Left lung (tissue), 1 donor: ENCODE results near the genes SLC37A3, NDUFB2, BRAF, TMEM178B and DENND11.

GRCh38 chr7:140107624-140108455 is 45.1 kb upstream of the PARP12 start:
- PRO-cap = no peak

DNA sequence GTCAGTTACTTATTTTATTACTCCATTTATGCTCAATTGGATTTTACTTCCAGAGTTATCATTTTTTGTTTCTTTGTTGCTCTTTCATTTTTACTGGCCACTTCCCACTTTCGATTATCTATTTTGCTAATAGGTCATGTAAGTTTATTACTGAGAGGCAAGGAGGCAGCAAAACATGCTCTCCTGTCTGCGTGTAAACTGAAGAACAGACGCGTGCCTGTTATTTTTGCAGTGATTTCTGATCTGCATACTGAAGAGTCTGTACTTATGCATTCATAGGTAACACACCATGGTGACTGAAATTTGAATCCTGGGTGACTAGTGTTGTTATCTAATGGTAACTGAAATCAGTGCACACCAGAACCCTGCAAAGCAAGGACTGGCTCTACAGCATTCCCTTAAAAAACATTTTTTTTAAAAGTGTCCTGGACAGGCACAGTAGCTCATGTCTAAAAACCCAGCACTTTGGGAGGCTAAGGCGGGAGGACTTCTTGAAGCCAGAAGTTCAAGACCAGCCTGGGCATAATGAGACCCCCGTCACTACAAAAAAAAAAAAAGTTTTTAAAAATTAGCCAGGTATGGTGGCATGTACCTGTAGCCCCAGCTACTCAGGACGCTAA is 22.9 kb downstream of the KDM7A start:
- PRO-cap = no peak

DNA sequence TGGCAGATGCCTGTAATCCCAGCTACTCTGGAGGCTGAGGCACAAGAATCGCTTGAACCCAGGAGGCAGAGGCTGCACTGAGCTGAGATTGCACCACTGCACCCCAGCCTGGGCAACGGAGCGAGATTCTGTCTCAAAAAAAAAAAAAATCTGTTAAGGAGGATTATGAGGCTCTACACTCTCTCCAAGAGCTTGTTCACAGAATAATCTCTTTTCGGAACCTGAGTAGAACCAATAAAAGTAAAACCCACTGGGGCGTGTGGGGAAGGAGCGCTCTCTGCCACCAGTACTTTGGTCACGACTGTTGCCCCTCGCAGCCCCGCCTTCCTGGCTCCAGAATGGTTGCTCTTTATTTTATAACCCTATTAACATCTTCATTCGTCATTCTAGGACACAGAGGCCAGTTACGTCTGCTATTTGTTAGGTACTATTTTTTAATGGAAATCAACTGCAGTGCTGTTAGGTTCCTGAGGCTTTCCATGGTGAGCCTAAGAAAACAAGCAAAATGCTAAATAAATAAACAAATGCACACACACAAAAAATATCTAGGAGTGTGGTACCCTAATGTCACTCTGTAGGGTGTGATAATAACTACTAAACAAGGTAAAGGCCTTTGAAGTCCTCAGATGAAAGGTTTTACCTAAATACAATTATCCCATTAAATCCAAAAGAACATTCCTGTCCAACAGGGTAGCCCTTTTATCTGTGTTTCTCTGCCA is 71.2 kb downstream of the SLC37A3 start:
- PRO-cap = no peak

GRCh38 chr7:140398329-140398867 is at the start of gene SLC37A3:
Gene SLC37A3 (minus strand): TSS chr7:140398530.
- PRO-cap = bidirectional peak, plus-strand start at chr7:140398610, minus-strand start at chr7:140398467

GRCh38 chr7:140507771-140508373 is 28.6 kb upstream of the MKRN1 start:
- PRO-cap = no peak

GRCh38 chr7:140525502-140526198 is 46.3 kb upstream of the MKRN1 start:
- PRO-cap = no peak

DNA sequence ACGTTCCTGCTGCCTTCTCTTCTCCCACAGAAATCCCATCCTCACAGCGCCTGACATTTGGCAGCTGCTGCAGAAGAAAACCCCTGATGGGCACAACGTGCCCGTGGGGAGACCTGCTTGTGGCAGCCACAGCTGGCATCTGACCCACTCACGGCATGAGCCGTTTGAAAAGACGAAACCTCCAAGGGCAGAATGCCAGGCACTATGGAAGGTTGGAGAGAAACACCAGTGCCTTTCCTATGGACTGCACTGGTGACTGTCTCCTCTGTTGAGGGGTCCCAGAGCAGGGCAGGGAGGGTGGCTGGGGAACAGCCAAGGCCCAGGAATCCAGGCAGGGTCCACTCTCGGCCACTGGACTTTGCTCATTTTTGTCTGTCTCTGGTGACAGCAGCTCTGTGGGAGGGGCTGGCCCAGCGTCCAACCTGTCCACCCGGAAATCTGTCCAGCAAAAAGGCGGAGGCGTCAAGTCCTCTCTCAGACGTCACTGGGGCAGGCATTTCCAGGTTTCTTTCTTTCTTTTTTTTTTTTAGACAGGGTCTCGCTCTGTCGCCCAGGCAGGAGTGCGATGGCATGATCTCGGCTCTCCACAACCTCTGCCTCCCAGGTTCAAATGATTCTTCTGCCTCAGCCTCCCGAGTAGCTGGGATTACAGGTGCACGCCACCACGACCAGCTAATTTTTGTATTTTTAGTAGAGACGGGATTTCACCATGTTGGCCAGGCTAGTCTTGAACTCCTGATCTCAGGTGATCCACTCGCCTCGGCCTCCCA is 61.1 kb upstream of the MKRN1 start:
- PRO-cap = no peak

GRCh38 chr7:140567477-140568068 is 73.0 kb downstream of the DENND2A start:
- PRO-cap = no peak

DNA sequence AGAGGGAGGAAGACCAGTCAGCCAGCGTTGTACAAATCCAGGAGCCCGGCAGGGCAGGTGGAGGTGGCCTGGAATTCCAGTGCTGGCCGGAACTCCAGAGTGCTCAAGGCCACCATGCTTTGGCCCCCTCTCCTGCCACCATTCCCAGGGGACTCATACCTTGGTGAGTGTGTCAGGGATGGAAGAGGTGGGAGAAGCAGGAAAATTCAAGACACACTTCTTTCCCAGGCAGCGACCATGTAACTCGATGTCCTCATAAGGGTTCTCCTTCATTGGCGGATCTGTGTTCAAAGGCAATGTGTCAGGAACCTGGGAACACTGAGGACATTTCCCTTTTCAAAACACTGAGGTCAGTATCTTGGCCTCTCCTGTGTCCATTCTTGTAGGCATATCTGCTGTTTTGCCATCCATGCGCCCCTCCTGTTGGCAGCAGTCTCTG is 55.2 kb downstream of the DENND2A start:
- PRO-cap = no peak

GRCh38 chr7:140656363-140657032 is 15.9 kb upstream of the DENND2A start:
- PRO-cap = unidirectional peak, plus-strand start at chr7:140656789

DNA sequence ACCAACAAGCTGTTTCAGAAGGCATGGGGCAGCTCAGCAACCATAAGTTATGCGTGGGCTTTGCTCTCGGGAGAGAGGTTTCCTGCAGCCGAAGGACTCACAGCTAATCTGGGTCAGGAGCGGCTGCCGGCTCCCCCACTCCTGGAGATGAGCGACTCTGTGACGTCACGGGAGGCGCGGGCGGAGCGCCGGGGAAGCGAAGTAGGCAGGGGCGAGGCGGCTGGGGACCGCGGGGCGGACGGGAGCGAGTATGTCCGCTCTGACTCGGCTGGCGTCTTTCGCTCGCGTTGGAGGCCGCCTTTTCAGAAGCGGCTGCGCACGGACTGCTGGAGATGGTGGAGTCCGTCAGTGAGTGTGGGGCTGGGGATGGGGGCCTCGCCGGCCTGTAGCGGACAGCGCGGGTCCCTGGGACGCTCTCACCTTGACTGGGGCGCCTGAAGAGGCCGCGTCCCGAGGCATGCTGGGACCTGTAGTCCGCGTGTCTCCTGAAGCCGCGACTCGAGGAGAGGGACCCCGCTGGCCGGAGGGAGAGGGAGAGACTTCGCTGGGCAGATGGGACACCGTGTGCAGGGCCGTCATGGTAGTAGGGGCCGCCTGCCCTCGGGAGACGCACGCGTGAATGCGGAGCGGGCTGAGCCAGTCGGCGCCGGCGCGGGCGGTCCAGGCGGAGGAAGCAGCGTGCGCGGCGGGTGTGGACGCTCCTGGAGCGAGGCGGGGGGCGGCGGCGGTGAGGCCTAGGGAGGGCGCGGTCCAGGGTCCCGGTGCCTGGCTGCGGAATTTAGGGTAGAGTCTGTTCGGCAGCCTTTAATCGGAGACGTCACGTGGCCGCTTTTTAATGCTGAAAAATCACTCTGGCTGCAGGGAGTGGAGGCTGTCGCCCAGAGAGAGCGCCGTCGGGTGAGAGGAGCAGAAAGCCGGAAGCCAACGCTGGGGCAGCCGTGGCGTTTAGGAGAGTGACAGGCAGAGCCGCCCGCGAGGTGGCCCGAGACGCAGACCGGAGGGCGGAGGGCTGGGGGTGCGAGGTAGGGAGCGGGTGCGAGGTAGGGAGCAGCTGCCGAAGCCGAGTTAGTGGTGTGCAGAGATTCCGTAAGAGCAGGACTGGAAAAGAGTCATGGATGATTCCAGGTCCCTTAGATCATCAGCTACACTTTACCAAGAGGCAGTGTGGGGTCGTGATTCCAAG is at the start of gene NDUFB2:
Gene NDUFB2 (plus strand): TSS at position 214 of the 1,183 bp plus-strand sequence.
- PRO-cap = bidirectional peak, plus-strand start at position 214 of the sequence, minus-strand start at position 110 of the sequence; bidirectional peak, plus-strand start at position 488 of the sequence, minus-strand start at position 427 of the sequence; bidirectional peak, plus-strand start at position 963 of the sequence, minus-strand start at position 899 of the sequence

- PRO-cap = no peak
Observed at GRCh38 chr7:140824358-140824751, 100.4 kb downstream of the BRAF start.

GRCh38 chr7:140924870-140925156 is at the start of gene BRAF:
Gene BRAF (minus strand): TSS chr7:140924929.
- PRO-cap = bidirectional peak, plus-strand start at chr7:140925085, minus-strand start at chr7:140924912

GRCh38 chr7:141073800-141075035 is at the start of gene TMEM178B:
Gene TMEM178B (plus strand): TSS chr7:141074064.
- PRO-cap = no peak

GRCh38 chr7:141290893-141291394 is 217.1 kb downstream of the TMEM178B start:
- PRO-cap = no peak

- PRO-cap = no peak
Observed at GRCh38 chr7:141511131-141512465, 39.6 kb upstream of the AGK start.

DNA sequence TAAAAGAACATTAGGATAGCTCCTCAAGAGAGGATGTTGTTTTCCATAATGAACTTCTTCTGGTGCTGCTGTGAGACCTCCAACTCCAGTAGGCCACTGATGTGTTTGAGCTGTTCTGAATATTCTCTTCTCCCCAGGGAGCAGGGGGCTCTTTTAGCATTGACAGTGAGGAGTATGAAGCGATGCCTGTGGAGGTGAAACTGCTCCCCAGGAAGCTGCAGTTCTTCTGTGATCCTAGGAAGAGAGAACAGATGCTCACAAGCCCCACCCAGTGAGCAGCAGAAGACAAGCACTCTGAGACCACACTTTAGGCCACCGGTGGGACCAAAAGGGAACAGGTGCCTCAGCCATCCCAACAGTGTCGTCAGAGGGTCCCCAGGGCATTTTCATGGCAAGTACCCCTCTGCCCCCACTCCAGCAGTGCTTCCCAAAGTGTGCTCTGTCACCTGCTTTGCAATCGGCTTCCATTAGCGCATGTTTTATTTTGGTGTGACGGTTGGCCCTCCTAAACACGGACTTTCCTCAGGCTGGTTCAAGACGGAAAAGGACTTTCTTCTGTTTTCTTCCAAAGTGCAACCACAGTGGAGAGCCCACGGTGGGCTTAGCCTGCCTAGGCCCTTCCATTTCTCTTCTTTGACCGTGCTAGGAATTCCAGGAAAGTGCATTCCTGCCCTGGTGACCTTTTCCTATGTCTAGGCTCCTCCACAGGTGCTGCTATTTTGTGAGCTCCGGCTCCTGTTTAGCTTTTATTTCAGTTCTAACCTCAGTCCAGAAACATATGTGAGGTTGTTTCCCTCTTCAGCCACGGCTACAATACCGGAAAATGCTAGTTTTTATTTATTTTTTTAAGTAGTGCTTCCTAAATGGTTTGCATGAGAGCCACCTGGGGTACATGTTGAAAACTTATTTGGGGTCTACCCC is 49.1 kb downstream of the DENND11 start:
- PRO-cap = no peak

DNA sequence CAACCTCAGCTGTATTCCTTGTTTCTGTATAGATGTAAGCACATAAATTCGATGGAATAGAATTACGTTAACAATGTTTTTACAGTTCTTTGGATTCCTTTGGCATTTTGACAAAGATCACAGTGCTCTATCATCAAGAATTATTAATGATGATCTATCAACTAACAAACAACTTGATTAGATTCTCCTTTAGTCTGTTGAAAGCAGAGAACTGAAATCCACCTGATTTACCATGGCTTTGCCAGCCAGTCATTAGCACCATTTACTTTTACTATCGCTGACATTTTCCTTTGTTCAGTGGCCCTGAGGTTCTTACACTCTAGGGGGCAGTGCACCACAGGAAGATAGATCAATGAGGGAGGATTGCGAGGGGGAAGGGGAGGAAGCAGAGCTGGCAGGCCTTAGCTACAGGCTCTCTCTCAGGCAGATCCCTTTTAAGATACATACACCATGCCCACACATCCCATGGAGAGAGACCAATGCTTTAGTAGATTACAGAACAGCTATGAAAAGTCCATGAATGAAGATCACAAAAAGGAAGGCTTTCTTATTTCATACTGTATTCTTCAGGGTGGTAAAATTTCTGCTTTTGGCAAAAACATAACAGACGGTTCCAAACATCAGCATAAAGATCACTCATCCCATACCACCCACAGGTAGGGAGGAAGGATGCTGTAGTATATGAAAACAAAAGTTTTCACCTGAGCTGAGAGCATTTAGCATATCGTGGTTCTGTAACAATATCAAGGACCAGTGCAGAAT is 47.5 kb downstream of the DENND11 start:
- PRO-cap = no peak

DNA sequence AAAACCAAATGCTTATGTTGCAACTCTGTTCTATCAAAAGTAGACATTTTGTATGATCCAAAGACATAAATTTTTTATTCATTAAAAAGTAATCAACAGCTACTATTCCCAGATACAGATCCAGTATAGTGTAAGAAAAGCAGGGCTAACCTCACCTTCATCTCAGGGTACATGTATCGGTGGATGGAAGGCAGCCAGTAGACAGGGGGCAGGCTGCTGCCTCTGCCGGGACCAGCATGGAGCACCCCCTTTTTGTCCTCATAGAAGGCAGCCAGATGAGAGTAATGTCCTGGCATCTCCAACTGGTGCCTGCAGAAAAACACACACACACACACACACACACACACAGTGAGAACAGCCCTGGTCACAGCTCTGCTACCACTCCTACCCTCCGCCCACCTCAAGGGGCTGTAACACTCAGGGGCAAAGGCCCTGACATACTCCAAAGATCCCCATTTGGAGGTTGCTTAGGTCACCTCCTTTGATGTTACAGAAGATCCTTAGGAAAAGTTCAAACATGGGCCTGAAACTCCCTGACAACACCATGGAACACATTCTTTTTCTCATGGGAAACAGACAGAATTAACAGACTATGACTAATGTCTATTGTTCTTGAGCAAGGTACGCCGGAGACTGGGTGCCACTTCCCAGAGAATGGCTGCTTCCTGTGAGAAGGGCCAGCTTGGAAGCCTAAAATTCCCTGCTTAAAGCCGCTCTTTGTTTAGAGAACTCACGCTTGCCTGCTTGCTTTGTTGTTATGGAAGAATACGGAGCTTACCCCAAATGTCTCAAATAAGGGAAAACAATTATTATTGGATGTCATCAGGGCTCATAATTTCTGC is 27.8 kb downstream of the DENND11 start:
- PRO-cap = no peak

DNA sequence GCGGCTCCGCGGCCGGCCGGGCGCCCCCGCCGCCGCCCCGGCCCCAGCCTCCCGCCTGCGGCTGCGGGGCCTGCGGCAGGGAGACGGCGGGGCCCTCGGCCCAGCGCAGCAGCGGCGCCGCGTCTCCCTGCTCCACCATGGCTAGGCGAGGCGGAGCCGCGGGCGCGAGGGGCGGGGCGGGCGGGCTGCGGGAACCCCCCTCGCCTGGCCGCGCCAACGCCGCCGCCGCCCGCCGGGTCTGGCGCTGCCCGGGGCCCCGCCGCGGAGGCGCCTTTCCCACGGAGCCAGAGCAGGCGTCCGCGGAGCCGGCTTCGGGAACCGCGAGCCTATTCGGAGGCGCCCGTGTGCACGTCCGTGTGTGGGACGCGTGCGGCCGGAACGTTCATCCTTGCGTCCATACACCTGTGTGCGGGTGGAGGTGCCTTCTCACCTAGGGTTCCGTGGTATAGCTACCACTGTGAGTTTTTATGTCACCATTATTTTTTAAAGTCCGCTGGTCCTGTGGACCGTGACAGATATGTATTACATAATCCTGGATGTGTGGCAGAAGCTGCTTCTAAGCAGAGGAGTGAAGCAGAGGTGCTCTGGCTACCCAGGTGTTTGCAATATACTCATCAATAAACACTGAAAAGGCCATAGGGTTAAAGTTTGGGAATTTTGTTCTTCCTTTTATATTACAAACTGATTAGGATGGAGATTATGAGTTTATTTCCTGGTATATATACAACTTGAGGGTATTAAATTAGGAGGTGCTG is at the start of gene DENND11:
Gene DENND11 (minus strand): TSS at position 152 of the 755 bp plus-strand sequence.
- PRO-cap = bidirectional peak, plus-strand start at position 239 of the sequence, minus-strand start at position 105 of the sequence